ENCODE measurements around the genes CRTC3 and MAN2A2.

- PRO-cap: no peak
- RAMPAGE, long total RNA, 2 experiments: no peak in any of the 2 experiments
Measured at GRCh38 chr15:90361863-90362505, 9.9 kb downstream of the ZNF774 start.

DNA sequence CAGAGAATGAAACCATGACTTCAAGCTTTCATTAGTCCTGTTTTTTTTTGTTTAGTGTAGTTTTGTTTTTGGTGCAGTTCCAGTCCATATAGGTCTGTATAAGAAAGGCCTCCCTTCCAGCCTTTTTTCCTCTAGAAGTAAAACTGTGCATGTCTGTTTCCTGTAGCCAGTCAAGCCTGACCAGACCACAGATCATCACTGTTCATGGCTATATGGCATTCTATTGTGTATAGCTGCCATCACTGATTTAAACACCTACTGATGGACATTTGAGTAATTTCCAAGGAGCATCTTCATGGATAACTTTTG, 5.5 kb upstream of the IQGAP1 start:
- PRO-cap: no peak
- RAMPAGE, long total RNA, 2 experiments: no peak in any of the 2 experiments

- PRO-cap: no peak
- RAMPAGE, long total RNA, 2 experiments: no peak in any of the 2 experiments
Measured at GRCh38 chr15:90394134-90394459, 6.1 kb downstream of the IQGAP1 start.

GRCh38 chr15:90400726-90401284, 12.8 kb downstream of the IQGAP1 start:
- PRO-cap: bidirectional peak, plus-strand start at chr15:90401088, minus-strand start at chr15:90401033
- RAMPAGE, long total RNA, 2 experiments: no peak in any of the 2 experiments

DNA sequence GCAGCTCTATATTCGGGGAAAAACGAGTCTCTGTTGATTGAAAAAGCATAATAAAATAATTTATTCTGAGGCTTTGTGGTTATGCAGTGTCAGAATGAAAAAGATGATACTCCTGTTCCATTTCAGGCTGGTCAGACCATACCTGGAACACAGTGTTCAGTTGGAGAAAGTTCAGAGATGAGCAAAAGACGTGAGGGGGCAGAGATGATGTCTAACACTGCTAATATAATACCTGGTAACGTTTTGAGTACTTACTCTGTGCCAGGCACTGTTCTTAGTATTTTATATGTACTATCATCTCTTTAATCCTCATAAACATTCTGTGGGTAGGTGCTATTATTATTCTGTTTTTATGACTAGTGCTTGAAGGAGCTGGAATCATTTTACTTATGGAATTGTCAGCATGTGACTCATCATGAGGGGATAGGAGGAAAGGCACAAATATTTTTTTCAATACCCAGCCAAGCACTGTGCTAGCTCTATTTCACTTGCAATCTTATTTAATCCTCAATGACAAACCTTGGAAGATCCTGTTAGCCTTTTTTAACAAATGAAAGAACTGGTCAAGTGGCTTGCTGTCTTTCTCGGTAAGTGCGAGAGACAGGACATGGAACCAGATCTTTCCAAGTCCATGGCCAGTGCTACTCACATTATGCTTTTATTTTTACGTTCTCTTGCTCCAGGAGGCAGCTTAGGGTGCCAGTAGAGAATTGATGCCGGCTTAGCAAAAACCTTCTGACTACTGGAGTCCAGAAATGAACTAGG, 31.9 kb downstream of the IQGAP1 start:
- PRO-cap: no peak
- RAMPAGE, long total RNA, 2 experiments: no peak in any of the 2 experiments

GRCh38 chr15:90529735-90530748, at the start of gene CRTC3:
CRTC3 (plus strand) TSS chr15:90529923.
- PRO-cap: bidirectional peak, plus-strand start at chr15:90529935, minus-strand start at chr15:90529824; bidirectional peak, plus-strand start at chr15:90530534, minus-strand start at chr15:90530371; bidirectional peak, plus-strand start at chr15:90530707, minus-strand start at chr15:90530600
- RAMPAGE, long total RNA, 2 experiments: start-site peak on the plus strand in 1 of 2 experiments, at chr15:90529983-90530675 at its widest, 8 to 17 reads per replicate

DNA sequence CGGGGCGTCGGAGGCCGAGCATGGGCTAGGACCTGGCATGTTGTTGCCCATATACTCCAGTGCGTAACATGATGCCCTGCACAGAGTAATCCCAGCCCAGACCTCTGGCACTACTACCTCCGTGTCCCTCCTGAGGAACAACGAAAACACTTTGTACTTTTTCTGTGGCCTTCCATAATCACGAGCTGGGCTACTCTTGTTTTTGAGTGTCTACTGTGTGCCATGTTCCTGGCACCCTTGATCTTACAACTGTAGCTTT, 455 bp downstream of the BLM start:
- PRO-cap: no peak
- RAMPAGE, long total RNA, 2 experiments: no peak in any of the 2 experiments

GRCh38 chr15:90902822-90903672, at the start of gene MAN2A2:
MAN2A2 (plus strand) TSS chr15:90903302.
- PRO-cap: bidirectional peak, plus-strand start at chr15:90903302, minus-strand start at chr15:90903241; bidirectional peak, plus-strand start at chr15:90903337, minus-strand start at chr15:90903336
- RAMPAGE, long total RNA, 2 experiments: no peak in any of the 2 experiments

DNA sequence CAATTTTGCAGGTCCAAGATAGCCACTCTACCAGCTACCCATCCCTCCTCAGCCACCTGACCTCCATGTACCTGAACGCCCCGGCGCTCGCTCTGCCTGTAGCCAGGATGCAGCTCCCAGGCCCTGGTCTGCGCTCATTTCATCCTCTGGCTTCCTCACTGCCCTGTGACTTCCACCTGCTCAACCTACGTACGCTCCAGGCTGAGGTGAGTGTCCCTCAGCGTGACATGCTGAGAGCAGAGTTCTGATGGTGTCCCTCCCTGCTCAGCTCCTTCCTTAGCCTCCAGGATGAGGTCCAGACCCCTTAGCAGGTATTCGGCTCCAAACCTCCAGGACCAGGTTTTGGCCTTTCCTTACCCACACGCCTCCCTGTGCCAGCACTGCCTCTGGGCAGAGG, 14.2 kb downstream of the HDDC3 start:
- PRO-cap: no peak
- RAMPAGE, long total RNA, 2 experiments: no peak in any of the 2 experiments

DNA sequence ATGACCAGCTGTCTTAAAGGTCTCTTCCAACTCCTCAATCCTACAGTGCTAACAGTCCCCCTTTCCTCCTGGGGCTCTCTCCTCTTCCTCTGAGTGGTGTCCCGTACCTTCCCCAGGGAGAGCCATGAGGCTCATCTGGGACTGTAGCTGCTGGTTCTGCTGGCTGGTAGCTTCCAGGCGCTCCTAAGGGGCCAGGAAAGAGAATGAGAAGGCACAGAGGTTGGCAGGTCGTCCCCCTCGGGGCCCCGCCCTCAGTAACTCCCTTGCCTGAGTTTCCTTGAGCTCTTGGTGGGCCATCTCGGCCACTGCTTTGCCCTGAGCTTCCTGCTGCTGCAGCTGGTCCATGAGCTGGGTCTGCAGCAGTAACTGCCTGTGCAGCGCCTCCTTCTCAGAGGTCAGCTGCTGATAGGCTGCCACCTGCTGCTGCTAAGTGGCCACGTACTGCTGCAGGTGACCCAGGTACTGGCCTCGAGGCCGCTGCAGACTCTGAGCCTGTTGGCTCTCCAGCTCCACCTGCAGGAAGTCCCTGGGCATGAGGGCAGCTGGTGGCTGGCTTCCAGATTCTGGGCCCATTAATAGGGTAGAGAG, 10.5 kb upstream of the VPS33B start:
- PRO-cap: no peak
- RAMPAGE, long total RNA, 2 experiments: no peak in any of the 2 experiments

DNA sequence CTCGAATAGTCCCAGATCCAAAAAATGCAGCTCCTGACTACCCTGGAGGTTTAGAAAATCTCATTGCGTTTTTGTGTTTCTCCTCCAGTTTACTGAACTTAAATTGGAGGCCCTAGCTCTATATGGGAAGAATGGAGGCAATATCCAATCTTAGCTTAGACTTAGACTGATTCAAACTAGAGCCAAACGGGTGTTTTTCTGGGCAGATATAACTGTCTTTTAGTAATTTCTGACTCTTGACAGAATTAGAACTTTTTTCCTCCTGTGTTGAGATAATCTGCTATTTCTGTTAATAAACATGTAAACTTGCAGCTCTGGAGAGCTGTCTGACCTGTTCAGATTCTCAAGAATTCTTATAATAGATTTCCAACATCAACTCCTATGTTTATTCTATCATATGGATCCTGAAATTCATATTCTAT, 357.2 kb upstream of the SLCO3A1 start:
- PRO-cap: no peak
- RAMPAGE, long total RNA, 2 experiments: no peak in any of the 2 experiments

GRCh38 chr15:91854098-91855272, 977 bp downstream of the SLCO3A1 start:
- PRO-cap: bidirectional peak, plus-strand start at chr15:91854275, minus-strand start at chr15:91854136; bidirectional peak, plus-strand start at chr15:91854623, minus-strand start at chr15:91854547; bidirectional peak, plus-strand start at chr15:91854961, minus-strand start at chr15:91854768
- RAMPAGE, long total RNA, 2 experiments: no peak in any of the 2 experiments

DNA sequence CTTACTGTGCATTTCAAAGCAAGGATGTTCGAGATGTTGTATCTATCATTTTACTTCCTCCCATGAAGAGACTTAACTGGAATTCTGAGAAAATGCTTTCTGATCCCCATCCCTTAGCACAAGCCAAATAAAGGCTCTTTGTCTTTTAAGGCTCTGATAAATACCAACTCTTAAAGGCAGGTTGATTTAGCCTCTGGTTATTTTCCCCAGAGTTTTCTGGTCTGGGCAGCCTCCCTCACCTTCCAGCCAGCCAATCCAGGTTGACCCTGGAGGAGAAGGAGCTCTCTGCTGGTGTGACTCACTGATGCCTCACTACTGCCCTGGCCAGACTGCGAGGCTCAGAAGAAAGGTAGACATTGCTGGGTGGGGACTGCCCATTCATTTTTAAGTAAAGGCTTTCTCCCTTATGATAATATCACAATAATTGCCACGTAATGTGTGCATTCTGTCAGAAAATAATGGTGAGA, 37.1 kb downstream of the SLCO3A1 start:
- PRO-cap: unidirectional peak, plus-strand start at position 341 of the sequence
- RAMPAGE, long total RNA, 2 experiments: no peak in any of the 2 experiments

GRCh38 chr15:92069594-92070345, 216.3 kb downstream of the SLCO3A1 start:
- PRO-cap: no peak
- RAMPAGE, long total RNA, 2 experiments: no peak in any of the 2 experiments

DNA sequence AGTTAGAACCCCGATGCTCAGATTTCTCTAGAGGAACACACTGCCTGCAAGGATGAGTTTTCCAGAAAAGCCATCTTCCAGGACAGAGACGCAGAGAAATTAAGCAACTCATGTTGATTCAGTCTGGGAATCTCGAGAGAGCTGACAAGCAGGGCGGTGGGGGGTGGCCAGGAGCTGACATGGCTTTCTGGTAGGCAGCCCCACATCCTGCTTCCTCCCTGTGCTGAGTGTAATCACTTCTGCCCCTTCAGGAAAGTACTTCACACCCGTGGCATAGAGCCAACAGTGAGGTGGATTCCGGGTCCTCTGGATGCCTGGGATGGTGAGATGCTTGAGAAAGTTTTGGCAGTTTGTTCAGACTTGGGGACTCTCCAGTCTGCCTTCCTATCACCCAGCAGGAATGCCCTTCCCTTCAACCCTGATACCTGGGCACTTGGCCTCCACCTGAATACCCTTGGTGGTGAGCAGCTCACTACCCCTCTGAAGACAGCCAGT, 221.2 kb downstream of the SLCO3A1 start:
- PRO-cap: no peak
- RAMPAGE, long total RNA, 2 experiments: no peak in any of the 2 experiments

DNA sequence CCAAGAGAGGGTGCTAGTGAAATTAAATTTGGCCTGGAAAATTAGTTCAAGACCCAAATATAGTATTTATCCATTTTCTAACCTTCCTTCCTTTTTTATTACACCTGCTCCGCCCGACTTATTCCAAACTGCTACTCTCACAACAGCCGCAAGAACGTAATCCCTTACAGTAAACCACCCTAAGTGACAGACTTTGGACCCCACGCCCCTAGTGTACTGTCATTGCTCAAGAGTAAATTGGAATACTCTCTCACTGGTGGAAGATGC, 226.4 kb upstream of the ST8SIA2 start:
- PRO-cap: no peak
- RAMPAGE, long total RNA, 2 experiments: no peak in any of the 2 experiments

- PRO-cap: no peak
- RAMPAGE, long total RNA, 2 experiments: no peak in any of the 2 experiments
Measured at GRCh38 chr15:92184809-92185040, 209.0 kb upstream of the ST8SIA2 start.

DNA sequence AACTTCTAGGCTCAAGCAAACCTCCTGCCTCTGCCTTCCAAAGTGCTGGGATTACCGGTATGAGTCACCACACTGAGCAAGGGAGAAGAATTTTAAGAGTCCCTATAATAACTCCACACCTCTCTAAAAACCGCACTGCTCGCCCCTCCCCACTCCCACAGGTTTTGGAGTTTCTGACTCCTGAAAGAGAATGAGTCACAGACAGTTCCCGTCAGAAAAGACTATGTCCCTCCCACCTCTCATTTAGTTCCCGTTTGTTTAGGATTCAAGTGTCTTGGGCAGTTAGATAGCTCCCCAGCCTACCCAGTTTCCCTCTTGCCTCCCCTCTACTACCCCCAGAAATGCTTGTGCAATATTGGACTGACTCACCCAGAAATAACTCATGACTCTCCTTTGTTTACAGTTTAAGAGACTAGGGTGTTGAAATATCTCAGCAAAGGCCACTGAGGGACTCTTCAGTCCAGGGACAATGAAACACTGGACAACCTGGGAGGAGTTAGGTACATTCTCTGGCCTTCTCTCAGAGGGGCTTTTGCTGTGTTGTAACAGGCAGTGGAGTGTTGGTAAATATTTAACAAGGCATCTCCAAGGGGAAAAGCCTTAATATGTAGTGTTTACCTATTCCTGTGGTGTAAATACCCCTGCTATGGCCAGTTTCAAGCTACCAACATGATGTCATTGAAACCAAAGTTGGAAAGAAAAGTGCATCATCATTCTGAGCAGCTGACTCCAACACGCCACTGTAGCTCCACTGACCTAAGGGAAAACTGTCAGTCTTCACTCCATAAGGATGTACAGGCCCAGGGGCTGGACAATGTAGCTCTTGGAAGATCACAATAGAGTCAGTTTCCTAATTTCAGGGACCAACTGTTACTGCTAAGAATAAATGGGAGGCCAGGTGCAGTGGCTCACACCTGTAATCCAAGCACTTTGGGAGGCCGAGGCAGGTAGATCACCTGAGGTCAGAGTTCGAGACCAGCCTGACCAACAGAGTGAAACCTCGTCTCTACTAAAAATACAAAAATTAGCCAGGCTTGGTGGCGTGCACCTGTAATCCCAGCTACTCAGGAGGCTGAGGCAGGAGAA, 96.0 kb upstream of the CHD2 start:
- PRO-cap: bidirectional peak, plus-strand start at position 246 of the sequence, minus-strand start at position 166 of the sequence
- RAMPAGE, long total RNA, 2 experiments: no peak in any of the 2 experiments

DNA sequence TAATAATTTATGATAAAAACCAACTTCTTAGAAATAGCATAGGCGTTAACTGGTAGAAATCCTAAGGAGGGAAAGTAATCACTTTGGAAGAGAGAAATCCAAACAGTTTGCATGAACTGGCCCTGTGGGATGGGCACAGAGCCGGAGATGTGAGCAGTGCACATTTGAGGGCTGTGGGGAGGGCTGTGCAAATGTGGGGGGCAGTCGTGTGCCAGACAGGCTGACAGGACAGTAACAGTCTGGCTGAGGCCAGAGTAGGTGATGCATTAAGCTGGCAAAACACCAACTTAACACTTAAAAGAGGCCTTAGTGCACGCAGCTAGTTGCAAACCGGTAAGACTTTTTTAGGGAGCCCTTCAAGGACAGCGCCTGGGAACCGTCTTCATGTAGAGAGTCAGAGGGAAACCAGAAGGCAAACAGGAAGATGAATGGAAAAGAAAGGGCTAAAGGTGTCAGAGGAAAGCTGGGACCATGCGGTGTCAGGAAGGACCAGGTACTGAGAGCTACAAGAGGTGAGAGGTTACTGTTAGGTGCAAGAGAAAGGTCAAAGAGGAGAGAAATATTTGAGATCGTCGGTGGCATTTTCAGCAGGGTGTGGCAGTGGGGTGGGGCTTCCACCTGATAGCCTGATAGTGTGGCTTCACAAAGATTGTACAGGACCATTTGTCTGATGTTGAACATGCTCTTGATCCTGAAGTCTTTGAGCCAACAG, 30.1 kb upstream of the CHD2 start:
- PRO-cap: no peak
- RAMPAGE, long total RNA, 2 experiments: no peak in any of the 2 experiments

- PRO-cap: no peak
- RAMPAGE, long total RNA, 2 experiments: no peak in any of the 2 experiments
Measured at GRCh38 chr15:92895161-92895851, 4.8 kb upstream of the CHD2 start.

Data from right atrium auricular region (tissue), 2 donors.